Ileum (tissue), 1 donor: ENCODE data around the genes EMCN, UBE2D3 and NPNT.

DNA sequence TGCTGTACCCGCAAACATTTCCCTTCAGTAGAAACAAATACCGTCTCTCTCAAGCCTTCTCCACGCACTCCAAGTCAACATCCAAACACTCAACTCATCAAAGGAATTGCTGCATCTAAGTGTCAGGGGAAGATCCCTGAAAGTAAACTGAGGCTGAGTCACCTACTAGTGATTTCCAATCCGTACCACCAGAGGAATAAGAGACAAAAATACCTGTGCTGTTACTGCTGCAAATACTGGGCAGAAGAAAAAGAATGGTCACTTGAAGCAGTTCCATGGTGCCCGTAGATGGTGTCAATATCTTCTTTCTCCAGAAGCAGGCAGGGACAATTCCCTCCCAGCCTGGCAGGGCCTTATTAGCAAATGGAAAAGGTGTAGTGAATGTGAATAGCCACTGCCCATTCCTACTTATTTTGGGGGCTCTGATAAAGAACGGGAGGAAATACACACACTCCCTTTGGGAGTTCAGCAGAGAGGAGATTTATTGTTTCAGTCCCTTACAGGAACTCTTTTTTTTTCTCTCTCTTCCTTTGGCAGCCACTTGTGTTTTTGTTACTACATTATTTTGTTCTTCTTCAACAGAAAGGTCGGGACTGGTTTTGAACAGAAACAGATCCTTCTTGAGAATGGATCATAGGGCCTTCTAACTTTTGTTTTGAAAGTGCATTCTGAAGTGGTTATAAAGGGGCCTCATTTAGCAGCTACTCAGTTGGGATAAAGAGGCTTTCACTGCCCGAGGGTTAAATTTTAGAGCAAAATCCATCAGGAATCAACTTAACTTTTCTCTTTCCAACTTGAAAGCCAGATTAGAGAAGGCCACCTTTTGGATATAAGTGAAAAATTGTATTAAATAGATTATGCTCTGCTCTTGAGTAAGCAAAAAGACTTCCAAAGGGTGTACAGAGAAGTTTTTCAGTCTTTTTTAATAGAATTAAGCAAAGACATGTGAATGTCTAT lies at the start of gene EMCN:
EMCN (minus strand) TSS at position 385 of the 957 bp plus-strand sequence.
- PRO-cap = no peak

- PRO-cap = no peak
Observed at GRCh38 chr4:101178634-101179369, 168.5 kb downstream of the PPP3CA start.

DNA sequence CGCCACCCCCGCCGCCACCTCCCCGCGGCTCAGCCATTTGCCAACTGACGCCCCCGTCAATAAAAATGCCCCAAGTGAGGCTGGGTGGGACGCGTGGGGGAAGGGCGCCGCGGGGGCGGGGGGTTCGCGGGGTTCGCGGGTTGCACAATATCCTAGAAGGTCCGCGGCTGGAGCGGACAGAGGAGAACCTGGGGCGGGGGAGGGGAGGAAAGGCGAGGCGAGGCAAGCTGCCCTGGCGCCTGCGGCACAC lies 945 bp downstream of the PPP3CA start:
- PRO-cap = no peak

DNA sequence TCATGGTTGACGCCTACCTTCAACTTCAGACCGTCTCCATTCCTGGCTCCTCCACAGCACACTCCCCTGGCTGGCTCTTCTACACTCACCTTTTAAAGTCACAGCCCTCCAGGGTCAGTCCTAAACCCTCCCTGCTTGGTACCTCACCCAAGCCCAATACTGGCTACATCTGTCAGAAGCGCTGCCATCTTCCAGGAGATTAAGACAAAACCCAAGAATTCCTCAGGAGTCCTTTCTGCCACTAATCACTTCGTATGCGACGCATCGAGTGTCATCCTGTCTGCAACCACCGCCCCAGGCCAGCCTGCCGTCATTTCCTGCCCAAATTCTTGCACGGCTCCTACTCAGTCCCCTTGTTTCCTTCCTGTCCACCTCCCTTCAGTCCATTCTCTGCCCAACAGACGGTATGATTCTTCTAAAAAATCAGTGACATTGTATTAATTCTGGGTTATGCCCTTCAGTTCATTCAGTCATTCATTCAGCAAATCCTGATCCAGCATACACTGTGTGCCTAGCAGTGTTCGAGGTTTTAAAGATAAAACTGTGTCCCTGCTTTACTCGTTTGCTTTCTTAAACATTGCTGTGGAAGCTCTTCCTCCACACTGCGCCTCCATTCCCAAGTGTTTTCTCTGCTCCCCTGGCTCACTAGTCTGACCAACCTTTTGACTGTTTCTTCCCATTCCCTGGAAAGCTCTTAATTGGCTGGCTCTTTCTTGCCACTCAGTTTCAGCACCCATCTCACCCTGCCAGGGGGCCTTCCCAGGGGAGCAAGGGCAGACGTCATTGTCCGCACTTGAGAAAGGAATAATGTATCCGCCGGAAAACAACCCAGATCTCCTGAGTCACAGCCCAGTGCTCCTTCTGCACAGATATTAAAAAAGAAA lies 113.8 kb downstream of the NFKB1 start:
- PRO-cap = unidirectional peak, minus-strand start at position 247 of the sequence

DNA sequence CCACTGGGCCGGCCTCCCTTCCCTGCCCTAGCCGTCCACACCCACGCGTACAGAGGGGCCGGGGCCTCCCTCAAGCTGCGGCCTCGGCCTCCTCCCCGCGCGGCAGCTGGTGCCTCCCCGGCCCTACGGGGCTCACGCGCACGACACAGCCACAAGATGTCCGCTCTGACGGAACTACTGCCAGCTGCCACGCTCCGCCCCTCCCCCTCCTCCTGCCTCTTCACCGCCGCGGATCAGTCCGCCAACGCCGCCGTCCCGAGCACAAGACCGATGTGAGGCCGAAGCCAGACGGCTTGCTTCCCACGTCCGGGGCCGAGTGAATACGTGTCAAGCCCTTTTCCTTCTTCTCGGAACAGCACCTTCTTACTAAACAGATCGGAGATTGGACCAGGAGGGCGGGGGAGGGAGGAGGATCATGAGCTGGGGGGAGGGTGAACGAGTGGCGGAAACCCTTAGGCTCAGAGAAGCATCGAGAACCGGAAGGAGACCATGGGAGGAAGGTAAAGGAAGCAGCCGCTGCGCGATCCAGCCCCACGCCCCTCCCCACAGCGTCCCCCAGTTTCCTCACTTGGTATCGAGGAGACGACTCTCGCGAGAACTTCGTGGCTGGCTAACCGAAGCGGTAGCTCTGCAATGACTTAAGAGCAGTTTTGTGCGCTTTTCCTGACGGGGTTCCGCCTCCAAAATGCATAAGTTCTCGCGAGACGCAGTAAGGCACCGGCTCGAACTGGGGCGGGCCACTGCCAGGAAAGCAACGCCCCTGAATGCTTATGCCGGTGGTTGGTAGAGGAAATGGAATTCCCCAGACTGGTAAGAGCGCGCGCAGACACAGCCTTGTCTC lies at the start of gene UBE2D3:
UBE2D3 (minus strand) TSS at position 176 of the 841 bp plus-strand sequence.
- PRO-cap = bidirectional peak, plus-strand start at position 266 of the sequence, minus-strand start at position 108 of the sequence; bidirectional peak, plus-strand start outside the sequence, minus-strand start at position 687 of the sequence

DNA sequence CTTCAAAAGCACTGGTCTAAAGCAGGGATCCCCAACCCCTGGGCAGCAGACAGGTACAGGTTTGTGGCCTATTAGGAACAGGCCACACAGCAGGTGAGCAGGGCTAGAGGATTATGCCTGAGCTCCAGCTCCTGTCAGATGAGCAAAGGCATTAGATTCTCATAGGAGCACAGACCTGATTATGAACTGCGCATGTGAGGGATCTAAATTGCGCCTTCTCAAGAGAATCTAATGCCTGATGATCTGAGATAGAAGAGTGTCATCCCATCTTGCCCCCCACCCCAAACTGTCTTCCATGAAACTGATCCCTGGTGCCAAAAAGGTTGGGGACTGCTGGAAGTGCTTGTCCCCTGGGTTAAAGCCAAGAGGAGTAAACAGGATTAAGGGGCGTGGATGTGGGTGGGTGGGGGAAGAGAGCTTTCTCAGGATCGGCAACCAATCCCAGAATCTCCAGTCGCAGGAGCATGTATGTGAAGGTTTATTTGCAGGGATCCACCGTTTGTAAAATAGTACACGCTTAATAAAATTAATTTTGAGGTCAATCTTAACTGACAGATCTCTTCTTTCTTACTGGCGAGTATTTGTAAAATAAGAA lies 648 bp downstream of the SLC9B1 start:
- PRO-cap = bidirectional peak, plus-strand start at position 438 of the sequence, minus-strand start at position 360 of the sequence

GRCh38 chr4:103144975-103145392 lies 45.4 kb upstream of the BDH2 start:
- PRO-cap = no peak

DNA sequence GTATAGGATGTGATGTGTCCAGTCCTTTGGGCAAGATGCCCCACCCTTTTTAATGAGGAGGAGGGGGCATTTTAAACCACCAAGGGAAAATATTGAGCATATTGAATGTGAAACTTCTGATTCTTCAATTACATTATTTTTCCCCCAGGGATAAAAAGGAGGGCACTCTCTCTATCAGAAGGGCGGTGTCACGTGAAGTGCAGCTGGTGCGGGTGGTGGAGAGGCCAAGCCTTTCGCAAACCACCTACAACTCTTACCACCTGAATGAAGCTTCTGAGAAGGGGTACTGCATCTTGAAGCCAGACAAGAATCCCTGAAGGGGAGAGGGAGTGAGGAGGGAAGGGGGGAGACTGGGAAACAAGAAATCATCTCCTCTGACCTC lies 4.3 kb downstream of the CXXC4 start:
- PRO-cap = no peak

GRCh38 chr4:104591693-104592039 lies 97.0 kb upstream of the CXXC4 start:
- PRO-cap = no peak

- PRO-cap = no peak
Observed at GRCh38 chr4:104616288-104617003, 121.8 kb upstream of the CXXC4 start.

DNA sequence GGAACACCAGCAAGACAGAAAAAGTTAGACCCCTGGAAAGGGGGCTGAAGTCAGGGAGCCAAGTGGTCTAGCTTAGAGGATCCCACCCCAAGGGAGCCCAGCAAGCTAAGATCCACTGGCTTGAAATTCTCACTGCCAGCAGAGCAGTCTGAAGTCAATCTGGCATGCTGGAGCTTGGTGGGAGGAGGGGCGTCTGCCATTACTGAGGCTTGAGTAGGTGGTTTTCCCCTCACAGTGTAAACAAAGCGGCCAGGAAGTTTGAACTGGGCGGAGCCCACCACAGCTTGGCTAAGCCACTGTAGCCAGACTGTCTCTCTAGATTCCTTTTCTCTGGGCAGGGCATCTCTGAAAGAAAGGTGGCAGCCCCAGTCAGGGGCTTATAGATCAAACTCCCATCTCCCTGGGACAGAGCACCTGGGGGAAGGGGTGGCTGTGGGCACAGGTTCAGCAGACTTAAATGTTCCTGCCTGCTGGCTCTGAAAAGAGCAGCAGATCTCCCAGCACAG lies 215.9 kb upstream of the TET2 start:
- PRO-cap = no peak

DNA sequence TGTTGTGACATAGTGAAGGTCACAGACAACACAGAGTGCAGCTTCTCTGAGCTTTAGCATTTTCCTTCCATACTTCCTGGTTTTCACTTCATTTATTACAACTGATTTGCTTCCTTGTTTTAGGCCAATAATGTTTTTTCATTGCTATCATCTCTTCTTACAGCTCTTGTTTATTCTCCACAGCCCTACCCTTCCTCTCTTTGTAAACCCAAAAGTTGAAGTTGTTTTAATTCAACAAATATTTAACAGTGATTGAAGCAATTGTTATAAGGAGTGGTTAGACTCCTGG lies 132.4 kb upstream of the TET2 start:
- PRO-cap = no peak

DNA sequence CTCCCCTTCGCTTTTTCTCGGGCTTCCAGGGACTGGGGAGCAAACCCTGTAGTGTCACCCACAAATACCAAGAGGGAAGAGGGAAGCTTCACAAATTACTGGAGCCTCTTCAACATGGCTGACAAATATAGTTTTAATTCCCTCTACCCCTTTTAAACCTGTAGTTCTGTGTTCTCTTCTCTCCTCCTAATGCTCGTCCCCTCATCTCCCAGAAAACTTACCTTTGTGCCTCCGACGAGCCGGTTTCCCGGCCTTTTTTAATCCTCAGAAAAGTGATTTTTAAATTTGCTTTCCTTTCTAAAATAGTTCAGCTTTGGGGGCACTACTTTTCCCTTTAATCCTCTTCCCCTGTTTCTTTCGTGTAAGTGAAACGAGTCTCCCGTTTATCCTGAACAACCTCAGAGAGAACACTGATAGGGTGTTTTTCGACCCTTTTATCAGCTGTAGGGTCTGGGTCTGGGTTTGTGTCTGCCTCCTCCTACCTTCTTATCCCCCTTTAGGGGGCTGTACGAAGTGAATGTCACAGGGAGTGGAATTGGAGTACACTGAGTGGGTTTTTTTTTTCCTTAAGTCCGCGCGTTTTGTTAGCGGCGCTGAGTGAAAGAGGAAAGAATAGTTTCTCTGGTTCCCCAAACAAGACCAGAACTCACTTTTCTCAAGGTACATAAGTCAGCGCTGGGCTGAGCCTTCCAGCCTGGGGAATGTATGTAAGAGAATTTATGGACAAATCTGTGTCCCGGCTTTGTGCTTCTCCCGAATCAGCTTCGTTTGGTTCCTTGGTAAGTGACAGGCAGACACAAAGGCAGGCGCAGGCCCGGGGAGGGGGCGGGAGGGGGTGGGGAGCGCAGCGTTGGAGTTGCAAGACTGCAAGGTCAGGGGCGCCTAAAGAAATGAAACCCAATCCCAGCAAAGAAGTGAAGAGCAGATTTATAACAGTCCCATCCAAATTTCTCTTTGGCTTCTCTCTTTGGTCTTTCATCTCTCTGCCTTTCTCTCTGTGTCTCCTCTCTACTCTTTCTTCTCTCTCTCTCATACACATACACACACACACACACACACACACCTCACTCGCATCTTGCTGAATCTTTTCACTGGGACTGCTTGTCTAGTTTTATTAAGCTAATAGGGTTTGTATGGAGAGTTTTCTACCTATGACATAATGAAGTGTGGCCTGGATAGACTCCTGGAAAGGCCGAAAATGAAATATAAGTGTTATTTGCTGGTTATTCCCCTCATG lies 763 bp downstream of the TET2 start:
- PRO-cap = unidirectional peak, minus-strand start at position 770 of the sequence

DNA sequence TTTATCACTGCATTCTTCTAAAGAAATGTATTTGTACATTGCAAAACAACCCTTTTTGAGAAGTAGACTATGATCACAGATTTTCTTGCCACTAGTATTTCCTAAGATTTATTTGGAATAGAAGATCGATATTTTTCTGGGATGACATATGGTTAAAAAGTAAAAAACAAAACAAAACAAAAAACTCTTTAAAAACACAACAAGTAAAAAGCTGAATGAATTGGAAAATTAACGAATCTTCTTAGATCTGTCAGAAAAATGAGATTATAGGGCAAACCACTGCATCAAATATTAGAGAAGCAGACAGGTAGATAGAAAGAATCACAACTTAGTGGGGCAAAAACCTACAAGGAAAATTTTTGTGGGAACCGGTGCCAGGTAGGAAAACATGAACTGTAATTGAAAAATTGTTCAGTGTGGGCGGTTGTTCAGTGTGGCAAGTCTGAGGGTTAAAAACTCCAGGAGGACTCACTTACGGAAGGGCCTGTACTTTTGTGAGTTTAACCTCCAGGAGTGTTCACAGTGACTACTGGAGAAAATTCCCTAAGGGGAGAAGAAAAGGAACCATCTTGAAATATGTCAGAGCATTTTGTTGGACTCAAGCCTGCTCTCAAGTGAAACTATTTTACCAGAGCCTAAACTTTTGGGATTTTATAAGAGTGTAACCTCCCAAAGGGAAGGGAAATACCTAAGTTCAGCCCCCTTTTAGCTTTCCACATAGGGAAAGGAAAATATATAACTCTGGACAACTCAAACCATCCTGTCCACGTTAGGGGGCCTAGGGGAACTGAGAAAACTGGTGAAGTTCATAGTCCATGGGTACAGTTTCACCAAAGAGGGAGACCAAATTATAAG lies 27.8 kb downstream of the TET2 start:
- PRO-cap = no peak

GRCh38 chr4:105472753-105473833 lies 769 bp downstream of the PPA2 start:
- PRO-cap = bidirectional peak, plus-strand start at chr4:105473519, minus-strand start at chr4:105473441; bidirectional peak, plus-strand start at chr4:105473787, minus-strand start at chr4:105473719

GRCh38 chr4:105551784-105552205 lies 625 bp upstream of the ARHGEF38 start:
- PRO-cap = unidirectional peak, minus-strand start at chr4:105552025

- PRO-cap = no peak
Observed at GRCh38 chr4:105701155-105701443, 7.4 kb downstream of the INTS12 start.

DNA sequence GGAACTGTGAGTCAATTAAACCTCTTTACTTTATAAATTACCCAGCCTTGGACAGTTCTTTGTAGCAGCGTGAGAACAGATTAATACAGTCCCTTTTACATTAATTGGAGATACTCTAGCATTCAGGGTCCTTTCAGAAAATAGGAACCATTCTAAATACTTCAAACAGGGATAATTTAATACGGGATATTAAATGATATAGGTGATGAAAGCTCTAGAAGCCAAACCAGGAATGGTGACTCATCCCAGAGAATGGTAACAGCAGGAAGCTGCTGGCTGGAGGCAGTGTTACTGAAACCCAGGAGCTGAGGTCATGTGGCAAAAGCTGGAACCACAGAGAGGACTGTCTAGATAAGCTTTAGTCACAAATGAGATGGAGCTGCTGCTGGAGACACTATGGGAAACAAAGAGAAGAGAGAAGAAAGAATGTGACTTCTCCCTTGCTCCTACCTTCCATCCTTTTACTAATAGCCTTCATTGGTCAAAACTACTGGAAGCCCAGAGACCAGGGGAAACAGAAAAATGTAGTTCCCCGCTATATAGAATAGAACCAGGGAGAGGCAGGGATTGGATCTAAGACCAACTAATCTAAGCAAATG lies 57.4 kb downstream of the GSTCD start:
- PRO-cap = no peak

- PRO-cap = bidirectional peak, plus-strand start at chr4:105895092, minus-strand start at chr4:105895093; bidirectional peak, plus-strand start at chr4:105895441, minus-strand start at chr4:105895343
Observed at GRCh38 chr4:105894695-105895760, at the start of gene NPNT. Gene NPNT (plus strand): TSS chr4:105895471.

DNA sequence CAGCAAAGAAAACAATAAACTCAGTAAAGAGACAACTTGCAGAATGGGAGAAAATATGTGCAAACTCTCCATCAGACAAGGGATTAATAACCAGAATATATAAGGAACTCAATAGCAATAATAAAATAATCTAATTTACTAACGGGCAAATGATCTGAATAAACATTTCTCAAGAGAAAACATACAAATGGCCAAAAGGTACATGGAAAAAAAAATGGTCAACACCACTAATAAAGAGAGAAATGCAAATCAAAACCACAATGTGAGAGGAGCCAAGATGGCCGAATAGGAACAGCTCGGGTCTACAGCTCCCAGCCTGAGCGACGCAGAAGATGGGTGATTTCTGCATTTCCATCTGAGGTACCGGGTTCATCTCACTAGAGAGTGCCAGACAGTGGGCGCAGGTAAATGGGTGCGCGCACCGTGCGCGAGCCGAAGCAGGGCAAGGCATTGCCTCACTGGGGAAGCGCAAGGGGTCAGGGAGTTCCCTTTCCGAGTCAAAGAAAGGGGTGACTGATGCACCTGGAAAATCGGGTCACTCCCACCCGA lies 196.2 kb downstream of the TBCK start:
- PRO-cap = no peak